ENCODE measurements around the genes SLC46A2 and ALAD.

DNA sequence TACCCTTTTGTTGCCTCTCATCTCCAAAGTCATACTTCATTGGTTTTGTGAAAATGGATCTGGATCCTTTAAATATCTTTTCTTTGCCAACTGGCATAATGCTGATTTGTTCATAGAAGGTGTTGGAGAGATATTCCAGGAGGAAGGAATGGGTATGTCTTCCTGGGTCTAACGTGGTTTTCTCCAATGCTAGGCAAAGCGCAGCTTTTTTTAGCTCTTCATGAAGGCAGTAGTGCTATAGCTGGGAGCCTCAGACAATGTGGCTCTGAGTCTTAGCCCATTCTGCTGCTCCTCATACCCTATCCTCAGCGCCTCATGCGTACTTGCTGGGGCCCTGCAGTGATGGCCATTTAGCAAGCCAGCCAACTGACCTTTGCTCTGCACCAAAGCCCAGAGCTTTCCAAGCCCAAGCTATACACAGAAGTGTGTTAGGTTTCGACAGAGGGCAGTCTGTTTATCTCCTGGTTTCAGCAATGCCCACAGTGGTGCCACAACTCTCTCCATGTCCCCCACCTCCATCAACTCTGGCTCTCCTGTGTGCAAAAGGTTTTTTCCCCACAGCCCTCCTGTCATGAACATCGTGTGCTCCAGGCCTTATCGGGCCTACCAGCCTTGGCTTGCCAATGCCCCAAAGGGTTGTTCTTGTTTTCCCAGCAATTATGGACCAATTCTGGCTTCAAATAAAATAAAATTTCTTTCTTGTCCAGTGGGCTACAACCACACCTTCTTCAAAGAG is 16.8 kb downstream of the GNG10 start:
- PRO-cap, result no peak

DNA sequence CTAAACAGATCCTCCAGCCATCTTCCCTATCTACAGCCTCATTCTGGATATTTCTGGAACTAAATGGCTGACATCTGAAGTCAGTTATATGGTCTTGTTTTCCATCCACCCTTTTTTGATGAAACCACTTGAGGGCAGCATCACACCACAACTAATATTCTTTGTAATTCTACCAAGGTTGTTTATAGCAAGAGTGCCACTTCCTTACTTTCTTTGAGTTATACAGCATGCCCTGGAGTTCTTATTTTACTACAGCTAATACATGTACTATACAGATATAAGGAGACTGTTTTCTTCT is 34.7 kb downstream of the SHOC1 start:
- PRO-cap, result unidirectional peak, plus-strand start at position 216 of the sequence

- PRO-cap, result bidirectional peak, plus-strand start at chr9:111897158, minus-strand start at chr9:111897013
Observed at GRCh38 chr9:111896914-111897341, 314 bp downstream of the UGCG start.

DNA sequence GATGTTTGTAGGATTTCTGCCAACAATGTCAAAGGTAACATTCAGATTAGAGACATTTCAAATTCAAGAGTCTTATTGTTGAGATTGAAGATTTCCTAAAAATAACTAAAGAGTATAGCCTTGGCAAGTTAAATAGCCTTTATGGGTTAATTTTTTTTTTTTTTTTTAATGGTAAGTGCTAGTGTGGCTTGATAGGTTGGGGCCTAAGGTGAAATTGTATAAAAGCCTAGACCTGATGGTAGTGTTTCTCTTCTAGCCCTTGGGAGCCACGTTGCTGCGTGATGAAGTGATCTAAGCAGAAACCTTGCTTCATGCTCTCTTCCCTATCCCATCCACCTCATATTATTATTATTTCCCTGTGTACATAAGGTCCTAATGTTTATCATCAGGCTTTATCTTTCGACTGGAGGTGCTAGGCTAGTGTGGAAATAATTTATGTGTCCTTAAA is 3.4 kb downstream of the UGCG start:
- PRO-cap, result no peak

DNA sequence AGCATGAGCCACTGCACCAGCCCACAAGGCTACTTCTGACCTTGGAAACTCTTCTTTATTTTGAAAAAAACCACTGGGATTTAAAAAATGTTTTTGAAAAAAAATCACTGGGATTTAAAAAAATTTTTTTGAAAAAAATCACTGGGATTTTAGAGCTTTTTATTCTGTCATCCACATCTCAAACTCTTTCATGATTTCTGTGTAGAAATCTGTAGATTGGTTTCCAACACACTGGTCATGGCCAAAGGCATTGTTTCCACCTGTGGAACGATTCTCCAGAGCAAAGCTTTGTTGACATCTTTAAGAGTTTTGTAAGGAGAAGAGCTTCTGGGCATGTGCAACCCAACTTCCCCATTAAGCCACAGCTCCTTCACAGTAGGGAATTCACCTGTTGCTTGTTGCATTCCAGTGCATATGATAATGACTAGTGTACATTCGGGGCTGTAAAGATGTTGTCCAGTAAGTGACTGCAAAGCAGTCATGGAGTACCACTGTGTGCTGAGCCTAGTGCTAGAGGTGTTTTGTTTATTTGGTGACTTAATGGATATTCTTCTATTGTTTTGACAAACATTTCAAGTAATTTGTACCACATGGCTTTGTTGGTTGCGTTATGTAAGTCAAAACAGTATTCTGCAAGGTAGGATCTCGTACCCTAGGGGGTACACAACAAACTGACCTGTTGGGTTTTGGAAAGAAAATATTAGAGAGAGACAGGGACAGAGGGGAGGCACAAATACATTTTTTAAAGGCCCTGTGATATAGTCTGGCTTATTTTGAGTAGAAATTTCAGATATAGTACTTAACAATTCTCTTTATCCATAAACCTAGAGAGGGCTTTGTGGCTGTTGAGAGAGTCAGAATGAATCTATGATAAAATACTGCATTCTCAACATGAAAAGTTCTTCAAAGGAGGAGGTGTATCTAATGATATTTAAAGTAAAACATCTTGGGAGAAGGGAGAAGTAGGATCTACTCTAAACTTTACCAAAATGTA is 12.9 kb downstream of the UGCG start:
- PRO-cap, result no peak

DNA sequence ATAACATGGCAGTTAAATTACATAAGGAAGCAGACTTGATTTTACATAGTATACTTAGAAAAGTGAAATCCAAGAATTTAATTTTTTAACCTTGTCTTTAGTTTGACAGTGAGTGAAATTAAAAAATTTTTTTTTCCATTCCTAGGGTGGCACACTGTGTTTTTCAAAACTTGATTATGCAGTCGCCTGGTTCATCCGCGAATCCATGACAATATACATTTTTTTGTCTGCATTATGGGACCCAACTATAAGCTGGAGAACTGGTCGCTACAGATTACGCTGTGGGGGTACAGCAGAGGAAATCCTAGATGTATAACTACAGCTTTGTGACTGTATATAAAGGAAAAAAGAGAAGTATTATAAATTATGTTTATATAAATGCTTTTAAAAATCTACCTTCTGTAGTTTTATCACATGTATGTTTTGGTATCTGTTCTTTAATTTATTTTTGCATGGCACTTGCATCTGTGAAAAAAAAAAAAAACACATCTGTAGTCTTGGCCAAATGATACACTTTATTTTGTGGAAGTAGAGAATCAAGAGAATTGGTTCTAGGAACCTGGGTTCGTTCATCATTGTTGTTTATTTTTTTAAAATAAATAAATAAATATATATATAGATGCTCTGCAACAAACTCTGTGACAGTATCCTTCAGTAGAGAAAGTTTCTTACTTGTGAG is 36.2 kb downstream of the UGCG start:
- PRO-cap, result no peak

DNA sequence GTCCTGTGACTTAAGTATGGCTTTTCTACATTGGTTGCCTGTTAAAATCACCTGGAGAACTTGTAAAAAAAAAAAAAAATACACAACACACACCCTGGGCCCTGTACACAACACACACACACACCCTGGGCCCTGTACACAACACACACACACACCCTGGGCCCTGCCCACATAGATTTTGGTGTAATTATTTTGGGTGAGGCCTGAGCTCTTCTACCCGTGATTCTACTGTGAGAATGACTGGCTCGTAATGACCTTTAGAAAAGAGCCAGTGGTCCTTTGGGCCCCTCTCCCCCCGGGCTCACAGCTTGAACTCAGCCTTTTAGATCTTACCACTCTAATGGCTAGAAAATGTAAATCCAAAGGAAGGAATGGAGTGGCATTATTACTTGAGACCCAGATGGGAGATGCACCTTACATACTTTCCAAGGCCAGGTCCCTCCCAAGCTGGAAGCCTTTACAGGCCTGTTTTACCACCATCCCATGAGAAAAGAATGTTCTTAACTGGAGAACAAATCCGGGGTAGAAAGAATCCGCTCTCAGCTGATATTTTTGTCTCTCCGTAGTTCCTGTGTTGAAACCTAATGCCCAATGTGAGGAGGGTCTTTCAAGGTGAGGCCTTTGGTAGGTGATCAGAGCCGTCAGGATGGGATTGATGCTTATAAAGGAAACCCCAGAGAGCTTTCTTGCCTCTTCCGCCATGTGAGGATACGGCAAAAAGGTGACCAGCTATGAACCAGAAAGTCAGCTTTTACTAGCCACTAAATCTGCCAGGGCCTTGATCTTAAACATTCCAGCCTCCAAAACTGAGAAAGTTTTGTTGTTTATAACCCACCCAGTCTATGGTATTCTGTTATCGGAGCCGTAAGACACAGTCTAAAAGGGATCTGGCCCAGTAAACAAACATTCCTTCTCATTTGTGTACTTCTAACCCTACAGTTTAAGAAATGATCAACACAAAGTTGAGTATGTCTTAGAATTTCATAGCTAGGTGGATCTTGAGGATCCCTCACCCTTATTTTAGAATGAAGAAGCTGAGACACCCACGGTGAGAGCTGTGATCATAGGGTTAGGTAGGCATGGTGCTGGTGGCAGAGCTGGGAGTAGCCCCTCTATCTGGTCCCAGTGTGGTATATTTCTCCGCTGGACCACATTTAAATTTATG is 39.3 kb downstream of the UGCG start:
- PRO-cap, result no peak

DNA sequence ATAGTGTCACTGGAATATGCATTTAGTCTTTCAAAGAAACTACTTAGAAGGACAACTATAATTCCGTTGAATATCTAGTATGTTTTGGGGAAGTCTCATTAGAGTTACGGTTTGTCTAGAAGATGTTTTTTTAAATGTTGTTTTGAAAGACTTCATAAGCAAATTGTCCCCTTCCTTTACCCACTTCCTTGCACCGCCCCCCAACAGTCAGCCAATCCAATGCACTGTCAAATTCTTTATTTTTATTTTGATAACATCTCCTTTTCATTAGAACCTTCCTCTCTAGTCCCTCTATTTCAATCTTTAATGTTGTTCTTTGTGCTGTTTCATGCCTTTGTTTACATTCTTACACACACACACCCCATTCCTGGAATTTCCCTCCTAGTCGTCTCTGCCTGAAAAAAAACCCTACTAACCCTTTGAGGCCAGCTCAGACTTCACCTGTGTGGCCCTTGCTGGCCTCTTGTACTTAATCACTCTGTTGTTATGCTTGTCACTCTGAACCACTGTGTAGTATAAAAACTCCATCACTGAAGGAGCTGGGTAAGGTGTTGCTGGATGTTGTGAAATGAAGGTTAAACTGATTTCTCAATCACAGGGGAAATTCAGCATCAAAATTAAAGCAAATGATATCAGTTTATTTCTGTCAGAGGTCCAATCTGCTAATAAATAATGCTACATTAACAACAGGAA is 133.3 kb downstream of the UGCG start:
- PRO-cap, result no peak

DNA sequence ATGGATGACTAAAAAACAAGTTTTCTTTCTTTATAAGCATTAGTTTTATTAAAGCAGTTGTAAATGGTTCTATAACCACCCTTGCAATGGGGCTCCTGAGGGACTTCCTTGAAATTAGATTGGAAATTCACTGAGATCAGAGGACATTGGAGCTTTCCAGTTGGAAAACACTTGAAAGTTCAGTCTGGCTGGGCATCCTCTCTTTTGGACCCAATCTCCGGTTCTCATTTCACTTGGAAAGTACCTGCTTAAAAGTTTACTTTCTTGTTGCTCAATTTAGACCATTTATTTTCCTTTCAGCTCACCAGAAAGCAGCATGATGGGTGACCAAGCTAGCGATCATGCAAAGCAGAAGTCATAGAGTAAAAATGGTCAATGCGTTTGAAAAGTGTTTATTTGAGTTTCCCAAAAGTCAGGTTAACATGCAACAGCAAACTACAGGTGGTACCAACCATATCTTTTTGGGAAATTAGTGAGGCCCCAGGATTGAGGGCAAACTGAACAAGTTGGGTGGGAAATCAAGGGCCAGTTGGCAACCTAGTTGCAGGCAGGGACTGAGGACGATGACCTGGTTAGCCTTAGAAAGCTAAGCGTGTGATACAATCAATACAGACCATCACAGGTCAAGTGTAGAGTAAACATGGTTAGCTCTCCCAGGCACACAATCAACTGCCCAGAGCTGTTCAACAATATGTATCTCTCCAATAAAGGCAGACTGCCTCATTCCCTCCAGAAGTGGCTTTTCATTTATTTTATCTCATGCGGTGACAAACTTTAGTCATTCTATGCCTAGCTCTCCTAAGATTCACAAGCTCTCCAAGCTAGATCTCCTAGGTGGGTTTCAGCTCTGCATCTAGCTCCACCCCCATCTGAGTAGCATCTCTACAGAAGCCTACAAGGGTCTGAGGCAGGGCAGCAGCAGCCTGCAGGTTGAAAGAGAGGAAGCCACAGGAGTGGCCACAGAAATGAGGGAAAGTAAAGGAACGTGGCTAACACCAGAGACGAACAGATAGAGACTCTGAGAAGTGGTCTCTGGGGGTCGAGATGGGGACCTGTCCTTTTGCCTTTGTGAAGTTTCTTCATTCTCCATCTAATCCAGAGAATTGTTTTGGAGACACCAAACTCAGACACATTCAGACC is 136.9 kb downstream of the UGCG start:
- PRO-cap, result no peak

DNA sequence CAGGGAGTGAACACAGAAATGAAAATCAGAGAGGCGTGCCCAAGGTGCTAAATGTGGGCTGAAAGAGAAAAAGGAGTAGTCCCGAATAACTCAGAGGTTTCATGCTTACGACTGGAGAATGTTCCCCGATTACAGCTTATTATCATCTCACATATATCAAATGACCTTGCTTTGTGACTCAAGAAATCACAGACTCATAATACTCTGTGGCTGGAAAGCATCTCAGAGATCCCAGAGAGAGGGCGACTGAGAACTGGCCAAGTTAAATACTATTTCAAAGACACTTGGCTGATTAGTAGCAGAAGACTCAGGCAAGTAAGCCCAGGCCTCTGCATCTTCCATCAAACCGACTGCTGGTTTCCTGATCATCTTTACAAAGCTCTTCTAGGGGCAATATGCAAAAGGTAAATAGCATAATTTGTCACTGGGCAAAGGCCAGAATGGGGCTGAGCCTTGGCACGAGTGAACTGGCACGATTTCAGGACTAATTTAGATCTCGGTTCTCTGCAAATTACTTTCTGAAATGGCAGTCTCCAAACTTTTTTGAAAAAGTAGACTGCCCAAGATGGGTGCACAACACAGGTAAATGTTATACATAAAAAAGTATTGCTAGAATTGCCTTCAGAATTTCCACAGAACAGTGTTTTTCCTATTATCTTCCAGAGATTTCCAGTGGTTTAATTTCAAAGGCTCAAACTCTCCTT is 125.8 kb downstream of the SUSD1 start:
- PRO-cap, result no peak

GRCh38 chr9:112059172-112060141 is 115.6 kb downstream of the SUSD1 start:
- PRO-cap, result bidirectional peak, plus-strand start at chr9:112059828, minus-strand start at chr9:112059655; bidirectional peak, plus-strand start at chr9:112060181, minus-strand start at chr9:112059886

DNA sequence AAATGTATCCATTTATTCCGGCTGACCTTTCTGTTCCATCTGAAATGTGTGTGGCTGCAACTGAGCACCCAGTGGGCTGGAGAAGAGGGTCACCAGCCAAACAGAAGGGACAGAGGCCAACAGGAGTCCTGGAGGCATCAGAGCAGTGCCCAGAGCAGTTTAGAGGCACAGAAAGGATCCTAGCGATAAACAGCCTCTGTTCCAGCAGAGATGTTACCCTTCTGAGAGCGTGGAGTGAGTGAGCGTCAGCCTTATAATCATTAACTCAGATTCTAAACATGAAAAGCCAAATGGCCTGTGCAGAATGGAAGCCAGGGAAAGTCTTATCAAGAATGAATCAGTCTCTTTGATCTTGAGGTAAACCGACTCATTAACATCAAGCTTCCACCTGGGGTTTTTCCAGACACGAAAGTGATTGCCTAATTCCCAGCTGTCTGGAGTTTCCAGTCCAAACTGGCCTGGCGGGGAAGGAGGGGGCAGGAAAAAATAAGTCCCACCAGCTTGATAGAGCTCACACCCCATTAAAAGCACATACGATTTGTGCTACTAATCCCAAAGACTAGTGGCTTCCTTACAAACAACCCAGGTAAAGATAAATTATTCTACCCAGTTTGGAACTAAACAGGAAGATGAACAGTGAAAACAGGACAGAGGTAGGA is 55.6 kb downstream of the SUSD1 start:
- PRO-cap, result no peak

DNA sequence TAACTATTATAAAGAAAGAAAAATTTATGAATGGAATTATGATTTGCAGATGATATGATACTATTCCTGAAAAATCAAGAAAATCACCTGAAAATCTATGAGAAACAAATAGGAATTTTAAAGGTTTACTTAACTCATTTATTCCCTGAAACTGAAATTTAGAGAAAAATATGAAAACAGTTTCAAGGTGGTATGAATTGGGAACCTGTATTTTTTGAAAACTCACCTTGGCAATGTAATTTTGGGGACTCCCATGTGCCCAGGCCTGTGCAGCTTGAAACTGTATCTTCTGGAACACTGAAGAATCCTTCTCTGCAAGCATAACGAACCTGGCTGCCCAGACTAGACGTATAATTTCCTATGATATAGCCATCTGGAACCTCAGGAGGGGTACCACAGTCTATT is 33.0 kb downstream of the SUSD1 start:
- PRO-cap, result no peak

GRCh38 chr9:112737667-112738146 is 12.9 kb upstream of the SNX30 start:
- PRO-cap, result no peak

DNA sequence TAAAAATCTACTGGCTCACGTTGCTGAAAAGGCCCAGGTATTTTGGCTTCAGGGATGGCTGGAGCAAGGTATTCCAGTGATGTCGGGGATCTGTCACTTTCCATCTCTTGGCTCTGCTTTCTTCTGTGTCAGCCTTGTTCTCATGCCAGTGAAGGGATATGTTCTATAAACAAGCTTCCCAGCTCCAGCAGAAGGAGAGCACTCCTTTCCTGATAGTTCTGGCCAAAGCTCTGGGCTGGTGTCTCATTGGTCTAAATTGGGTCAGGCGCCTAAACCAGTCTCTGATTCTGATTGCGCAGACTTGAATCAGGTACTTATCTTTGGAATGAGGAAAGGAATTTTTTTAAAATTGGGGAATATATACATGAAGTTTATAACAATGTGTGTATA is 5.1 kb downstream of the SNX30 start:
- PRO-cap, result no peak

DNA sequence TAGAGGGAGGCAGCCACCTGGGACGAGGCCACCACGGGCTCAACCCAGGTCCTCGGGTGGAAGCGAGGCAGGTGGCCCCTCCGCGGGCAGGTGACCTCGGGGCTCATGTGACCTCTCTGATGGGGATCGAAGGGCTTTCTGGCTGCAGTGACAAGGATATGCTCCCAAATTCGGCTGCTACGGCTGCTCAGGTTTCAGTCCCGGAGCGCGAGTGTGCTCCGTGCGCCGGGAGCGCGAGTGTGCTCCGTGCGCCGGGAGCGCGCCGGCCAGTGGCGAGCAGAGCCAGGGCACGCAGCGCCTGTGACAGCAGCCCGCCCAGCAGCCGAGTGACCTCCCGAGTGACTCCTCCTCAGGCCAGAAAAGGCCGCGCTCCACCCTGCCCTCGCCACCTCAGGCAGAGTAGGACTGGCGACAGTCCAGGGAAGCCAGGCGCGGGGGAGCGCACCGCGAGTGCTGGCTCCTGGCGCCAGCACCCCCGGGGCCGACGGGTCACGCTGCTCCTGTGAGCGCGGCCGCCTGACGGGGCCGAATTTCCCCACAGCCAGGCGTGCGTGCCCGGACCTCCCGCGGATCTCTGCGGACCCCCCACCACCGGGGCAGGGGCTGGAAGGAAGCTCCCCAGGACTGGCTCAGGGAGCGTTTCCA is at the start of gene SLC46A2:
TSS of gene SLC46A2 (minus strand) at position 302 of the 645 bp plus-strand sequence.
- PRO-cap, result no peak

DNA sequence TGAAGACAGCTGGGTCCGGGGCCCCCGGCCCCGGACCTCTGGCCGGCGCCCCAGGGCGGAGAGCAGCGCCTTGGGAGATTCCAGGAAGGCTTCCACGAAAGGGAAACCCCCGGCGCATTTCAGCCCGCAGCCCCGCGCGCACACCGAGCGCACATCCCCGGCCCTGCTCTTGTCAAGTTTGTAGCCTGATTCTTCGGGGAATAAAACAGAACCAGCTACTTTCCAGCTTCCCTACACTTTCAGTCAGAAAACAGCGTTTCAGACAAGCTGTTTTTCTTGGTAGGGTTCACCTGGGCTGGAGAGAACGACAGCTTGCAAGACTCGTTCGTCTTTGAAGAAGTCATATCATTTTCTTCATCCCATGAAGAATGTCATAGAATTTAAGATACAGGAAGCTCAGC is 561 bp downstream of the SLC31A2 start:
- PRO-cap, result no peak

DNA sequence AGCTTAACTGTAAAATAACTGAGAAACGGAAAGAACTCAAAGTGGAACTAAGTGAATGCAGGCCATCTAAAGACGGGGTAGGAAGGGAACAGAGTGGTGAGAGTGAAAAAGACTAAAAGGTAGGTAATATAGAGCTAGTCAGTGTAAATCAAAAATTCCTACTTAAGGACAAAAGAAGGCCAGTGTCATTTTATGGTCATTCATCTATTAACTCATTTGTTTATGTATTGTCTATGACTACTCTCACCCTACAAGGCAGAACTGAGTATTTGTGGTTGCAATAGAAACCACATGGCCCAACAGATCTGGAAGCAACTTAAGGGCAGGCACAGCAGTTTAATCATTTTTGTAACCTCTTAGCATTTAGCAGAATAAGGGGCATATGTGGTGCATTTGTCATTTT is 1.2 kb downstream of the FKBP15 start:
- PRO-cap, result no peak

- PRO-cap, result no peak
Observed at GRCh38 chr9:113395252-113395630, 5.8 kb downstream of the ALAD start.

DNA sequence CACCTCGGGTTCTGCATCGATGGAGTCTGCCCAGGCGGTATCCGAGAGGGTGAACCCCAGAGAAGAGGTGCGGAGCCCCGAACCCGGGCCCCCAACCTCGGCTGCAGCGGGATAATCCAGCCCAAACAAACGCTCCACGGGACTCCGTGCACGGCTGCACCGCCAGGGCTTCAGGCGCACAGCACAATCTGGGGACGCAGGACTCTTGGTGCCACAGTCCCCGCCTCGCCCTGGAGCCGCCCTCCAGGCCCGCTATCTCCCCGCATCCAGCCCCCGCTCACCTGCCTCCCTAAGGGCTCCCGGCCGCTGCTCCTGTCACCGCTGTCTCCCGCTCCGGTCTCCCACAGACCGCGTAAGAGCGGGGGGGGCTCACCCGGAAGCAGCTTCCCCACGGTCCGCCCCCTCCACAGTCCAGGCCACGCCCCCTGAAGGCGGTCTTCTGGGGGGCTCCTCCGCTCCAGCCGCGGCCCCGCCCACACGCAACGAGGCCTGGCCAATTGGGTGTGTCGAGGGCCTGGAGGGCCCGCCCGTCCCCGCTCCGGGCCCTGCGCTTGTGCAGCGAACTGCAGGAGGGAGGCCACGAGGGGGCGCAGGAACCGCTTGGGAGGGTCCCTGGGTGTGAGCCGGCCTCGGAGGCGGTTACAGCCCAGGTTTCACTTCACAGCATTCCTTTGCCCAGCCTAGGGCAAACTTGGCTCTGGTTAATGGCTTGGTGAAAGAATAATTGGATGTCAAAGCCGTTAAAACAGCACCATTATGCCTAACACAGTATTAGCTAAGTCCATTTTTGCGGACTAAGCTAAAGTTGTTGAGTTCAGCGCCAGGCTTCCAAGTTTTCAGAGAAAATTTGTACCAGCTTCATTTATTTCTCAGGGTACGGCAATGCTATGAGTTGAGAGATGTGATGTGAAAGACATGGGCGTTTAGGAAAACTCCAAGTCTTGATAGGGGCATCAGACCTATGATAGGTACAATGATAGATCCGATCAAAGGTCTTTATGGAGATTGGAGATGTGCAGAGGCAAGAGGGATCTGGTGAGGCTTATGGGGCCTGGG is at the start of gene ALAD:
TSS of gene ALAD (minus strand) at position 354 of the 1,056 bp plus-strand sequence.
- PRO-cap, result bidirectional peak, plus-strand start at position 580 of the sequence, minus-strand start at position 354 of the sequence